Fibroblast of the aortic adventitia (primary cell): ENCODE measurements around the gene SMARCB1.

DNA sequence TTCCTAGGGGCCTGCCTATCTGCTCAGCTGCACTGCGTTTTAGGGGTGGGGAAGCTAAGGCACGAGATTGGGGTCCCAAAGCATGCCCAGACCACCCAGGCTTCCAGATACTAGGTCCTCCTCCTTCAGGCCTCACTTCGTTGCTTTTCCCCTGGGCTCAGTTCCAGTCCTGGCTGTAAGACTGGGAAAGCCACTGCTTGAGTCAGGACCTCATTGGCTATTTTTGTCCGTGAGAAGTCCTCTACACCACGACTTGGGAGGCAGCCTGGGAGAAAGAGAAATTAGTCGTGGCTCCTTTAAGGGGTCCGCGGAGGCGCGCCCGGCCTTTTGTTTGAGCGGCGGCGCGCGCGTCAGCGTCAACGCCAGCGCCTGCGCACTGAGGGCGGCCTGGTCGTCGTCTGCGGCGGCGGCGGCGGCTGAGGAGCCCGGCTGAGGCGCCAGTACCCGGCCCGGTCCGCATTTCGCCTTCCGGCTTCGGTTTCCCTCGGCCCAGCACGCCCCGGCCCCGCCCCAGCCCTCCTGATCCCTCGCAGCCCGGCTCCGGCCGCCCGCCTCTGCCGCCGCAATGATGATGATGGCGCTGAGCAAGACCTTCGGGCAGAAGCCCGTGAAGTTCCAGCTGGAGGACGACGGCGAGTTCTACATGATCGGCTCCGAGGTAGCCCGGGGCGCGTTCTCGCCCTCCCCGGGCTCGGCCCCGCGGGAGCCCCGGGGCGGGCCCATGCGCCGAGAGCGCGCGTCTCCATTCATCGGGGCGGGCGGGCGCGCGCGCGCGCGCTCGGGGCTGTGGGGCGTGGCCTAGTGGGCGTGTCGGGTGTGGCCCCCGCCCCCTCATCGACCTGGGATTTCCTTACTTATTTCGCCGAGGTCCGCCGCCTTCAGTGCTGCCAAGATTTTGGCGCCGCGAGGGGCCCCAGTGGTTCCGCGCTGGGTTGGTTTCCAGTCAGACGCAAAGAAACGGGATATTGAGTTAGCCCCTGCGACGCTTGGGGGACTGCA is at the start of gene SMARCB1:
Gene SMARCB1, plus strand, starts transcription at position 362 of the 999 bp plus-strand sequence.
- CAGE, long polyA plus RNA = no peak

GRCh38 chr22:23800716-23801614 is 14.2 kb downstream of the SMARCB1 start:
- CAGE, long polyA plus RNA = no peak

- CAGE, long polyA plus RNA = no peak
Observed at GRCh38 chr22:23834656-23835174, 4.1 kb downstream of the DERL3 start.

GRCh38 chr22:23847776-23848628 is 9.2 kb upstream of the DERL3 start:
- CAGE, long polyA plus RNA = no peak

DNA sequence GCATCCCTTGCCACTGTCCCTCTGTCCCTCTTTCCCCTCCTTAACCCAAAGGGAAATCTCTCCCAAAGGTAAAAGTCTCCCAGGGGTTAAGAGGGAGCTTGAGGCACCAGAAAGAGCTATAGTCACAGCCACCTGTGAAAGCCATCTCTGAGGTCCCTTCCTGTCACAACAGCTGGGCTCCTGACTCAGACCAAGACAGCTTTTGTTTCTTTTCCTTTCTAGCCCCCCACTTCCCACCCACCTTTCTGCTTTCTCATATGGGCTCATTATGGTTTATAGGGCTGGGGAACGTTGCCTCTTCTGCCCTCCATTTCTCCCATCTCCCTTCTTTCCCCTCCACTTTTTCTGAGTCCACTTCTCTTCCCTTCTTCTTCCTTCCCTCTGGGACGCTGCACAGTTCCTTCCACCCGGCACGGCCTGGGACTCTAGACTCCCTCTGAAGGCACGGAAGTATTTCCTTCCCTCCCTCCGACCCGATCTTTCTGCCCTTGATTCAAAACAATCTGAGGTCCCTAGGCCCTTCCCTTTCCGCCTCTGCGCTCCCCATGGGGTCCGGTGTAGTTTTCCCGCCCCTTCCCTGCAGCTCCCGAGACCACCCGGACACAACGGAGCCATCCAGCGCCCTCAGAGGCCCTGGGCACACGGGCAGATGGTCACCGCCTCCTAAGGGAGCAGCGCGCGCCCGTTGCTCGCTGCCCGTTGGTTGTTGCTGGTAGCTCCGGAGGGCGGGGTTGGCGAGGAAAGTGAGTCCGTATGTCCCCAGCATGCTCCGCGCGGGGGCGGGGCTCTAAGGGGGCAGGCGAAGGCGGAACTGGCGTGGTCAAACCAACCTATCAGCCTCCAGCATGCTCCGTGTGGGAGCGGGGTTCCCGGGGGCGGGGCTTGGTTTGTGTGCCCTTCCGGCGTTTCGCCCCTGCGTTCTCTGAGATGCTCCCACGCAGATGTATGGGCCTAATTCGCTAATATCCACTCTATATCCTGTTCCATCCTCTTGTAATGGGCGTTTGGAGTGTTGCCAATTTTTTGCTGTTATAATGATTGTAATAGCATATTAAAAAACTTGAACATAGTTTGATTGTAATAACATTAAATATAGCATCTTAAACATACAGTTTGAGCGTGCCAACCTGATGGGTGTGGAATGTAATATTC is 19.5 kb downstream of the MIF start:
- CAGE, long polyA plus RNA = no peak

GRCh38 chr22:24144527-24144903 is 36.8 kb upstream of the SUSD2 start:
- CAGE, long polyA plus RNA = no peak

- CAGE, long polyA plus RNA = no peak
Observed at GRCh38 chr22:24144904-24145160, 36.5 kb upstream of the SUSD2 start.

DNA sequence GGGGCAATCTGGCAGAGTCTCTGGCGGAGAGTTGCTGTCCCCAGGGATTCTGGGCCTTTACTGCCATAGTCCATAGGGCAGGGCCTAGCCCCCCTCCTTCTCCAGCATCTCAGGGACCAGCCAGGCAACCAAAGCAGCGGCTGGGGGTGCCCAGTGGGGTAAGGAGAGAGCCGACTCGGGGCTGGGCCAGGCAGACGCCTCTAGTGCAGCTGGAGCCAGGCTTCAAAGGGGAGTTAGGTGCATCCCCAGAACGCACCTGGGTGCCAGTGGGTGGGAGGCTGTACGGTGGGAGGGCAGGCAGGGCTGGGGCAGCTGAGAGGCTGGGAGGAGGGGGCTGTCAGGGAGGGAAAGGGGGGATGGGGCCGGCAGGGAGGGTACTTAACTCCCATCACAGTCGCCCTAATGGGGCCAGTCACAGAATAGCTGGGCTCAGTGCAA is 2.6 kb upstream of the SUSD2 start:
- CAGE, long polyA plus RNA = no peak

DNA sequence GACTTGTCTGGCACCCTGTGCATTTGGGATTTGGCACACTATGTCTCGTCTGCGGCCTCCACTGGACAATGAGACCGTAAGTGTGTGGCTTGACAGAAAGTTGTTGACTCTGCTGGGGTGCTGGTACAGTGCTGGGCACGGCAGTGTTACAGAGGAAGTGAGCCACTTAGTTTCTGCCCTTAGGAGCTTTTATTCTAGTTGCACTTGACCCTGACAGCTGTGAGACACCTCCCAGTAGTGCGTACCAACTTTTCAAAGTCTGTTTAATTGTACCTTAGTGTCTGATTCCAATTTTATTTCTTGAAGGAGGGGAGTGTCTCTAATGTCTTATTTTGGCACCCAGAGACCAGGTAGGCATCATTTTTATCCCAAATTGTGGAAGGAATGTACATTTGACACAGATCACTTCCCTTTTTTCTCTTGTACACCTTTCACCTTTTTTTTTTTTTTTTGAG is 4.5 kb downstream of the SPECC1L start:
- CAGE, long polyA plus RNA = no peak

DNA sequence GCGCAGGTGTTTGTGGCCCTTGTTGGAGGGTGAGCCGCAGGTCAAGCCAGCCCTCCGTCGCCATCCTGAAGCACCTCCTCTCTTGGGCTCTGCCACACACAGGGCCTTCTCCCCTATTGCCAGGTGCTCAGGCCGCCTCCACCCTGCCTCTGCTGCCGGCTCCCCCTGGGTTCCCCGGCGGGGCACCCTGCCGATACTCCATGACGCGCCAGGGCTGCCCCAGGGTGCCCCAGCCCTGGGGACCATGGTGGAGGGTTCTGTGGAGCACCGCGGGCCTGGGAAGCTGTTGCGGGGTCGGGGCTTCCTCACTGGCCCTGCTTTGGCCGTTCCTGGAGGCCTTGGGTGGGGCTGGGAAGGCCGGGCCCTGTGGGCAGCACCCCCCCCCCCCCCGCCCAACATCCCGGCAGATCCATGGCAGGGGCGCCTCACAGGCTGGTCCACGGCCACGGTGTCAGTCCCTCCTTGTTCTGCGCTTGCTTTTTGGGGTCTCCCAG is 2.4 kb upstream of the ADORA2A start:
- CAGE, long polyA plus RNA = no peak

- CAGE, long polyA plus RNA = no peak
Observed at GRCh38 chr22:24494053-24494828, 891 bp upstream of the UPB1 start.

DNA sequence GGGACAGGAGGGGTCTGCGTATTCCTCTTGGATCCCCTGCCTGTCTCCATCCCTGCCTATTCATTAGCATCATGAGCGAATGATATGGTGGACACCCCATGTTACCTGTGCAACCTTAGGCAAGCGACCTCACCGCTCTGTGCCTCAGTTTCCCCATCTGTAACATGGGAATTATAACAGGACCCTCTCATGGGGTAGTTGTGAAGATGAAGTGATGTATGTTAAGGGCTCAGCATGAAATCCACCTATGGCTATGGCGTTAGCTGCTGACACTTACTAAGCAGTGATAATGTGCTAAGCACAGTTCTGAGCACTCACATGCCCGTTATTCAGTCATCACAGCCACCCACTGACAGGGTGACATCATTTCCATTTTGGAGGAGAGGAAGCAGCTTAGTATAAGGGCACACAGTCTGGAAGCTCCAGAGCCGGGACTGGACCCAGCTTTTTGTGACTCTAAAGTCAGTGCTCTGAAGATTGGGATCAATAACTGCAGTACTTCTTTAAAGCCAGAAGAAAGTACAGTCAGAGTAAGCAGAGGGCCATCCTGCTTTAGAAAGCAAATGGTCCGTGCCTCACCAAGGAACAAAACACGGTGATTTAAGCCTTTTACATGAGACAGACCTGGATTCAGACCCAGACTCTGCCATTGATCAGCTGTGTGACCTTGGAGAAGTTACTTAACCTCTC is 61.3 kb downstream of the SGSM1 start:
- CAGE, long polyA plus RNA = no peak

DNA sequence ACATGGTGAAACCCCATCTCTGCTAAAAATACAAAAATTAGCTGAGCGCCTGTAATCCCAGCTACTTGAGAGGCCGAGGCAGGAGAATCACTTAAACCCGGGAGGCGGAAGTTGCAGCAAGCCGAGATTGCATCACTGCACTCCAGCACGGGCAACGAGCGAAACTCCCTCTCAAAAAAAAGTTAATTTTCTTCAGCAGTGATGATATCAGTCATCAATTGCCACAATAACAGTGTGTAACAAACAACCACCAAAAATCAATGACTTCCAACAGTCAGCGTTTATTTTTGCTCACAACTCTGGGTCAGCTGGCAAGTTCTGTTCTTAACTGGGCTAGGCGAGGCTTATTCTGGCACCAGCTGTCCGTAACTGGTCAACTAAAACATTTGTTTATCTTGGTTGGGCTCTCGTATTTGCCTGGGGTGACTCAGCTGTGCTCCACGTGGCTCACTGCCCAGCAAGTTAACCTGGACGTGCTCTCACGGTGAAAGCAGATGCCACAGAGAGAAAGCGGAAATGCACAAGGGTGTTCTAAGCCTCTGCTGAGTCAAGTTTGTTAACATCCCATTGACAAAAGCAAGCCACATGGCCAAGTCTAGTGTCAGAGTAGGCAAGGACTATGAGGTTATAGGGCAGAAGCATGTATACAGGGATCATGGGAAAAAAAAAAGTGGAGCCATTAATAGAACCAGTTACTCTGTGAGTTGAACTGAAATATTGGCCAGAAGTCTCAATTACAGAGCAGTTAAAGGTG is 52.1 kb downstream of the LHFPL7 start:
- CAGE, long polyA plus RNA = no peak

- CAGE, long polyA plus RNA = no peak
Observed at GRCh38 chr22:25068764-25069320, 116.3 kb downstream of the KIAA1671 start.

- CAGE, long polyA plus RNA = no peak
Observed at GRCh38 chr22:25114827-25115574, 84.7 kb upstream of the CRYBB3 start.

DNA sequence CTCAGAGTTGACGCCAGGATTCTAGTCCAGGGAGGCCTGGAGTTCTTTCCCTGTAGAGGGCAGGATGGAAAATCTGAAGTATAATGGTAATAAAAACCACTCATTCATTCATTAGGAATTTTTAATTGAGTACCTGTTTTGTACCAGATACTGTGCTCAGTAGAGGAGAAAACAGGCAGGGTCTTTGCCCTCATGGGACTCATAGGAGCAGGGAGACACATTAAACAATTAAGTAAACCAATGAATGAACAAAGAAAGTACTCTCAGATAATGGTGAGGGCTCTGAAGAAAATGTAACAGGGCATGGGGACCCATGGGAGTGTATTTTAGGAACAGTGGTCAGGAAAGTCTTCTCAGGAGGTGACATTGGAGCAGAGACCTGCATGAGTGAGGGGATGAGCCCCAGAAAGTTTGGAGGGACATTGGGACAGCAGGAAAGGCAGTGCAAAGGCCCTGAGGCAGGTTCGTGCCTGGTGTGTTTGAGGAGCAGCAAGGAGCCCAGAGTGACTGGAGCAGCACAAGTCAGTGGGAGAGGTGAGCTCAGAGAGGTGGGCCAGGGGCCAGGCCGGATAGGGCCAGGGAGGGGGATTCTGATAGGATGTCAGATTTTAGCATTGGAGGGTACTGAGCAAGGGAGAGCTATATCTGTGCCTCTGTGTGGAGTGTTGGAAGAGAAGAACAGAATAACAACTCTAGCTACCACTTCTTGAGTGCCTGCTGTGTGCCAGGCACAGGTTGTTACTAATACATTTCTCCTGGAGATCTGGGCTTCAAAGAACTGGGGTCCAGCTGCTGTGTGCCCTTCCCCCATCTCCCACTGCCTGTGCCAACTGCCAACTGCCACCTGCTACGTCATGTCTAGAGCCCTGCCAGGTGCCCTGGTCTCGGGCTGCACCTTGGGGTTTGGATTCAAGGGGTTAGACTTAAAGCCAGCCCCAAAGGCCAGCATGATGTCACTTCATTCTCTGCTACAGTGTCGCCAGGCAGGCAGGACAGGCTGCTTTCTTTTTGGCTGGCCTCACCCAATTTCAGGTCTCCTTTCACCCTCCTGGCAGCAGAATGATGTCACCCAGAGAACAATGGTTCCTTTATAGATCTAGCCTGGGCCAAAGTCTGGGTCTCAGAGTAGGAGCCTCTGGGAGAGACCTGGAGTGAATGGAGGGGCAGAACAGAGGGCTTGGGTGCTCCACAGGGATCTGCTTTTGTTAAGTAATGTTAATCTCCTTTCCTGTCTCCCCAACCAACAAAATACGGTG is 79.9 kb upstream of the CRYBB3 start:
- CAGE, long polyA plus RNA = no peak

DNA sequence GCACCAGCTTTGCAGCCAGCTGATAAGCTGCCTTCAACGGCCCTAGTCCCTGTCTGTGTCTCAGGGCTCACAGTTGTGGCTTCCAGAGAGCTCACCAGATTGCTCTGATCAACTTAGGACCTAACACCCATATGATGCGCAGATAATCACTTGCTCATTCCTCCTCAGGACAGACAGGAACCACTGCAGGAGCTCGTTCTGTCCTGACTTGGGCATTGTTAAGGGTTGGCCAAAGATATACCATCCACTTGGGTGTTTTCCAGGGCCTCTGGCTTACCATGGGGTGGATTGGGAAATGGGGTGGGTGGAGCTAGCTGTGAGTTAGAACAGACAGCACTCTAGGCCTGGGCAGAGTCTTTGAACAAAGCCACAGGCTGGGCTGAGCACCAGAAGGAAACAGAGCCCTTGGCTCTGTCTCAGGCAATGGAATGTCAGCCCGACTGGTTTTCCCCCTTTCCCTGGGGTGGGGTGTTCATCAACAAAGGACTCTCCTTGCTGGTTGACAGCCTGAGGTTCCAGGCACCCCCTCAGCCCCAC is 45.4 kb upstream of the CRYBB3 start:
- CAGE, long polyA plus RNA = no peak

DNA sequence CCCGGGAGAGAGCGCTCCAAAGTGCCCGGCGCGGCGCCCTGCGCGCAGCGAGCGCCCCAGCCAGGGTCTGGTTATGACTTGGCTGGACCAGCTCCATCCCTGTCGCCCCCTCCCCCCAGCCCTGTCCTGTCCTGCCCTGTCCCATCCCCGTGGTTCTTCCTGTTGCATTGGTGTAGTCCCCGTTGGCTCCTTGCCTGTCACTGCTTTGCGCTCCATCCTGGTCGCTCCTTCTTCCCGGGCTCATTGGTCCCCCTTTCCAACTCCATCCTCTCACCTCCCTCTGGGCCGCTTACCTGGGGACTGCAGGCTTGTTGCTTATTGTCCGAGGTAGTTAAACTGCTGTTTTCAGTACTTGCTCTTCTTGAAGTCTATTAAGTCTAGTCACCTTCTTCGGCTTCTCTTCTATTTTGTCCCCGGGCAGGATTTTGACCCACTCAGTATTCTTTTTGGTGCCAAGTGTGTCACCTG is 907 bp downstream of the GRK3 start:
- CAGE, long polyA plus RNA = no peak

GRCh38 chr22:25987889-25988276 is 181.4 kb upstream of the SEZ6L start:
- CAGE, long polyA plus RNA = no peak

DNA sequence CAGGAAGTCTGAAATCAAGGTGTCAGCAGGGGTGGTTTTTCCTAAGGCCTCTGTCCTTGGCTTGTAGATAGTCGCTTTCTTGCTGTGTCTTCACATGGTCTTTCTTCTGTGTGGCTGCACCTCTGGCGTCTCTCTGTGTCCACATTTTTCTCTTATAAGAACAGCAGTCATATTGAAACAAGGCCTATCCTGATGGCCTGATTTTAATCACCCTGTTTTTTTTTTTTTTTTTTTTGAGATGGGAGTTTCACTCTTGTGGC is 137.0 kb upstream of the SEZ6L start:
- CAGE, long polyA plus RNA = no peak